Uterus (tissue), 7 donors: ENCODE data around the gene DUSP8.

DNA sequence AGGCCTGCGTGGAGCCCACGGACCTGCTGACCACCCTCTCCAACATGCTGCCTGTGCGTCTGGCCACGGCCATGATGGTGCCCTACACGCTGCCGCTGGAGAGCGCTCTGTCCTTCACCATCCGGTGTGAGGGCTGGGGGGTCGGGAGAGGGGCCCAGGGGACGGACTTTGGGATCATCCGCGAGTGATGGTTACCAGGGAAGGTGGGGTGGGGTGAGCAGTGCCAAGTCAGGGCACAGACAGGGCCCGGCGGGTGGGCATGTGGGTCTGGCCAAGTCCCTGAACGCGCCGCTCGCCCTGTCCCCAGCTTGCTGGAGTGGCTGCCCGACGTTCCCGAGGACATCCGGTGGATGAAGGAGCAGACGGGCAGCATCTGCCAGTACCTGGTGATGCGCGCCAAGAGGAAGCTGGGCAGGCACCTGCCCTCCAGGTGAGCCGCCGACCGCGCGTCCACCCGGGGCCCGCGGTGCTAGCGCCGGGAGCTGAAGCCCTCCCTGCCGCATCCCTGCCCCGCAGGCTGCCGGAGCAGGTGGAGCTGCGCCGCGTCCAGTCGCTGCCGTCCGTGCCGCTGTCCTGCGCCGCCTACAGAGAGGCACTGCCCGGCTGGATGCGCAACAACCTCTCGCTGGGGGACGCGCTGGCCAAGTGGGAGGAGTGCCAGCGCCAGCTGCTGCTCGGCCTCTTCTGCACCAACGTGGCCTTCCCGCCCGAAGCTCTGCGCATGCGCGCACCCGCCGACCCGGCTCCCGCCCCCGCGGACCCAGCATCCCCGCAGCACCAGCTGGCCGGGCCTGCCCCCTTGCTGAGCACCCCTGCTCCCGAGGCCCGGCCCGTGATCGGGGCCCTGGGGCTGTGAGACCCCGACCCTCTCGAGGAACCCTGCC is 3.5 kb upstream of the CRACR2B start:
- PRO-cap, 4 experiments: no peak in any of the 4 experiments
- RAMPAGE, long total RNA, 2 experiments: no peak in any of the 2 experiments
- RRBS: 75% methylated on average over 33 of the region's 74 CpGs

DNA sequence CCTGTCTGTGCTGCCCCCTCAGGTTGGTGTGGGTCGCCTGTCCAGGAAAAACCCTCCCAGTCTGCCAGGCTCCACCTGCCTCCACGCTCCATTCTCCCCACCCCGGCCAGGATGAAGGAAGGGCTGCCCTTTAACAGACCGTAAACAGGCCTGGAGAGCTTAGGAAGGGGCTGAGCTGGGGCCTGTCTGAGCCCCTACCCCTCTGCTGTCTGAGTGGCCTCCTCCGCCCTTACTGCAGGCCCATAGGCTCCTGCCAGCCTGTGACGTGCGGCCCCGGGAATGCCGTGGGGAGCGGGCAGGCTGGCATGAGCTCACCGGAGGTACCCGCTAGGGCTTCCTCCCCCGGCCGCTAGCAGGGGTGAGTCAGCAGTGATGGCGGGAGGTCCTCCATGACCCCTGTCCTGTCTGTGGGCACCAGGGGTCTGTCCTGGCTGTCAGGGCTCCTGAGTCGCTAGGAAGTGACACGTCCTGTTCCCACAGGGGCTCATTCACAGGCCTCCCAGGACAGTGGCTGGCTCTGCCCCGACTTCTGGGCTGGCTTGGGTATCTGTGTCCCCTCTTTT is 2.1 kb downstream of the CD151 start:
- PRO-cap, 4 experiments: peak in 4 of 4 experiments; most common plus-strand start position 361 of the sequence (in 3); most common minus-strand start position 215 of the sequence (in 4)
- RAMPAGE, long total RNA, 2 experiments: no peak in any of the 2 experiments
- RRBS: 9% methylated on average over 4 of the region's 18 CpGs

DNA sequence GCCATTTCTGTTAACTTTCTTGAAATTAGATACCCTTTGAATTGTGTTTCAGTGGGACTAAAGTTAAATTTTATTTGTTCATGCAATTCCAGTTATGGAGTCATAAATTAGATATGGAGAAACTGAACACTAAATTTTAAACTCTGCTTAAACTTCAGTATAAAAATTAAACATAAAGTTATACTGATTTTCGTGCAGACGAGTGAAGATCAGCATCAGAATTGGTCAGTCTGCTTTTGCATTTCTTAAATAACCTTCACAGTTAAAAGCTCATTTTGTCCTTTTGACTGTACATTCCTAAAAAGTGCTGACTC is 6.5 kb downstream of the AP2A2 start:
- PRO-cap, 4 experiments: no peak in any of the 4 experiments
- RAMPAGE, long total RNA, 2 experiments: no peak in any of the 2 experiments
- RRBS: no CpG with 5 or more reads among the region's 2 CpGs

DNA sequence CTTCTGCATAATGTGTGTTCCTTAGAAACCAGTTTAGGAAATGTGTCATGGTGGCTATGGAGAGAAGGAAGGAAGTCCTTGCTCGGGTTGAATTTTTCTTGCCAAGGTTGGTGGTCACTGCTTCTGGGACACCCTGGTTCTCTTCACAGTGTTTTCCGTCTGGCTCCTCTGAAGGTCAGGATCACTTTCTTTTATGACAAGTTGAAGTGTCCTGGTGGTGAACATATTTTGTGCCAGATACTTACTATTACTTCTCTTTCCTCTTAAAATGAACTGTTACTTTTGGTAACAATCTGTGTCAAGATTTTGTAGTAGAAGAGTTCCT is 6.9 kb downstream of the AP2A2 start:
- PRO-cap, 4 experiments: peak in 1 of 4 experiments; most common plus-strand start position 146 of the sequence (in 1)
- RAMPAGE, long total RNA, 2 experiments: no peak in any of the 2 experiments
- RRBS: no CpG with 5 or more reads among the region's 2 CpGs

DNA sequence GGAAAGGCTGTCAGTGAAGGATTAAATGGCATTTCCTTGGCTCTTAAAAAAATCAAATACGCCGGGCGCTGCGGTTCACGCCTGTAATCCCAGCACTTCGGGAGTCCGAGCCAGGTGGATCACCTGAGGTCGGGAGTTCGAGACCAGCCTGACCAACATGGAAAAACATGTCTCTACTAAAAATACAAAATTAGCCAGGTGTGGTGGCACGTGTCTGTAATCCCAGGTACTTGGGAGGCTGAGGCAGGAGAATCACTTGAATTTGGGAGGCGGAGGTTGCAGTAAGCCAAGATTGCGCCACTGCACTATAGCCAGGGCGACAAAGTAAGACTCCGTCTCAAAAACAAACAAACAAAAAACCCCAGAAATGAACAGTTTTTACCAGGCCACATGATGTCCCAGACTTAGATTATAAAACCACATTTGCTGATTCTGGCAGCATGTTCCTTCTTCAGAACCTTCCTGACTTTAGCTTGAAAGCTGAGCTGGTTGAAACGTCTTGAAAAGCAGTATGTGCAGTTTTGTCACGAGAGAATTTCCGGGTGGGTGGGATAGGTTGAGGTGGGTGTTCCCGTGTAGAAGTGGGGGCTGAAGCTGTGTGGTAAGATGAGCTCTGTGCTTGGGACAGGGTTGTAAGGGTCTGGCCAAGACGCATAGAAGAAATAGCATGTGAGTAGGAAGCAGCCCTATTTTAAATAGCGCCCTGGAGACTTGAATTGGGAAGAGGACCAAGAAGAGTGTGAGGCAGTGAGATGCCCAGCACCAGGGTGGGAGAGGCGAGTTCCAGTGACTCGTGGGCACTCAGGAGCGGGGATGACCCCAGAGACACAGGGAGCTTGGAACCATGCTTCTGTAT is 7.5 kb downstream of the AP2A2 start:
- PRO-cap, 4 experiments: no peak in any of the 4 experiments
- RAMPAGE, long total RNA, 2 experiments: no peak in any of the 2 experiments
- RRBS: no CpG with 5 or more reads among the region's 23 CpGs

- PRO-cap, 4 experiments: no peak in any of the 4 experiments
- RAMPAGE, long total RNA, 2 experiments: no peak in any of the 2 experiments
- RRBS: no CpG with 5 or more reads among the region's 32 CpGs
Measured at GRCh38 chr11:960685-961941, 35.4 kb downstream of the AP2A2 start.

DNA sequence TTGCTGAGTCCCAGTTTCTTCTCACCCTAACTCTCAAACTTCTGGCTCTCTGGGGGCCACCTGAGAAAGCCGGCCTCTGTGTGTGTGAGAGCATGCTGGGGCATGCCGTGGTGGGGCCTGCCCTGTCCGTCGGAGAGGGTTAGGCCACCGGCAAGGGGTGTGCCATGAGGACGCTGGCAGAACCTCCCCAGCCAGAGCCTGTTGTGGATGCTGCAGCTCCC is 43.8 kb downstream of the MUC6 start:
- PRO-cap, 4 experiments: no peak in any of the 4 experiments
- RAMPAGE, long total RNA, 2 experiments: no peak in any of the 2 experiments
- RRBS: no CpG with 5 or more reads among the region's 6 CpGs

GRCh38 chr11:1000052-1000367 is 36.5 kb downstream of the MUC6 start:
- PRO-cap, 4 experiments: no peak in any of the 4 experiments
- RAMPAGE, long total RNA, 2 experiments: no peak in any of the 2 experiments
- RRBS: no CpG with 5 or more reads among the region's 5 CpGs

- PRO-cap, 4 experiments: no peak in any of the 4 experiments
- RAMPAGE, long total RNA, 2 experiments: no peak in any of the 2 experiments
- RRBS: no CpG with 5 or more reads among the region's 8 CpGs
Measured at GRCh38 chr11:1112863-1113227, 44.9 kb upstream of the MUC5AC start.

GRCh38 chr11:1229562-1230013 is 6.7 kb downstream of the MUC5B start:
- PRO-cap, 4 experiments: no peak in any of the 4 experiments
- RAMPAGE, long total RNA, 2 experiments: no peak in any of the 2 experiments
- RRBS: 83% methylated on average over 1 of the region's 22 CpGs

- PRO-cap, 4 experiments: no peak in any of the 4 experiments
- RAMPAGE, long total RNA, 2 experiments: no peak in any of the 2 experiments
- RRBS: 26% methylated on average over 7 of the region's 33 CpGs
Measured at GRCh38 chr11:1349934-1350864, 39.5 kb upstream of the BRSK2 start.

DNA sequence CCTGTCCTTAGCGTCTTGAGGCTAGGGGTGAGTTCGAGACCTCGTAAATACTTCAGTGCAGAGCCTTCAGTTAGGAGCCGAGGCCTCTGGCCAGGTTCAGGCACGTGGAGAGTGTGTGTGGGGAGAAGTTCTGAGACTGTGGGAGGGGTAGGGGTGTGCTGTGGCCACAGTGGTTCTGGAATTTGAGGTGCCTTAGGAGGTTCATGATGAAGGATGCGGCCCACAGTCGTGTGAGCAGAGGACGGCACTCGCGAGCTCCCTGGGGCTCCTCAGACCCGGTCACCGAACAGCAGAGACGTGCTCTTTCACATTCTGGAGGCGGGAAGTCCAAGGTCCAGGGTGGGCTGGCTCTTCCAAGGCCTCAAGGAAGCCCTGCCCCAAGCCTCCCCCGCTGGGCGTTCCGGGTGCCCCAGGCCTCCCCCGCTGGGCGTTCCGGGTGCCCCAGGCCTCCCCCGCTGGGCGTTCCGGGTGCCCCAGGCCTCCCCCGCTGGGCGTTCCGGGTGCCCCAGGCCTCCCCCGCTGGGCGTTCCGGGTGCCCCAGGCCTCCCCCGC is 33.6 kb downstream of the BRSK2 start:
- PRO-cap, 4 experiments: no peak in any of the 4 experiments
- RAMPAGE, long total RNA, 2 experiments: no peak in any of the 2 experiments
- RRBS: 94% methylated on average over 3 of the region's 30 CpGs

GRCh38 chr11:1507628-1508083 is 21.1 kb upstream of the MOB2 start:
- PRO-cap, 4 experiments: peak in 1 of 4 experiments; most common minus-strand start chr11:1507897 (in 1)
- RAMPAGE, long total RNA, 2 experiments: no peak in any of the 2 experiments
- RRBS: 17% methylated on average over 2 of the region's 15 CpGs

DNA sequence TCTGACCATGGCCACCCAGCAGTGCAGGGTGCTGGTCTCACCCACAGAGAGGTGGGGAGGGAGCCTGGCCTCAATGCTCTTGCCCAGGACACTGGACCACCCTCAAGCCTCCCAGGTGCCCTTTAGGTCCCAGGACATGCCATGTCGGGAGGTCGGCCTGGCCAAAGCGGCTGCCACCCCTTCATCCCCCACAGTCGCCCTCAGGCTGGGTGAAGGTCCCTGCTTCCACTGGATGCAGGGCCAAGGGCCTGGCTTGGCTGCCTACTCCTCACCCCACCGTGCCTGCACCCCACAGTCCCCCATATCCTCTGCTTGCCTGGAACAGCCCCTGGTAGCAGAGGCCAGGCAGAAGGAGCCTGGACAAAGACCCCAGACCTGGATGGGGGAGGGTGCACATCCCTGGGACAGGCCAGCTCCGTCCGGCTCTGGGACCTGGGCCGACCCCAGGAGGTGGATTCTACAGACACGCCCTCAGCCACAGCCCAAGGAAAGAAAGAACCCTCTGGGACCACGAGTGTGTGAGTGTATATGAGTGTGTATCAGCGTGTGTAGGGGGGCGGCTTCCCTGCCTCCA is 9.2 kb downstream of the DUSP8 start:
- PRO-cap, 4 experiments: no peak in any of the 4 experiments
- RAMPAGE, long total RNA, 2 experiments: no peak in any of the 2 experiments
- RRBS: no CpG with 5 or more reads among the region's 12 CpGs

DNA sequence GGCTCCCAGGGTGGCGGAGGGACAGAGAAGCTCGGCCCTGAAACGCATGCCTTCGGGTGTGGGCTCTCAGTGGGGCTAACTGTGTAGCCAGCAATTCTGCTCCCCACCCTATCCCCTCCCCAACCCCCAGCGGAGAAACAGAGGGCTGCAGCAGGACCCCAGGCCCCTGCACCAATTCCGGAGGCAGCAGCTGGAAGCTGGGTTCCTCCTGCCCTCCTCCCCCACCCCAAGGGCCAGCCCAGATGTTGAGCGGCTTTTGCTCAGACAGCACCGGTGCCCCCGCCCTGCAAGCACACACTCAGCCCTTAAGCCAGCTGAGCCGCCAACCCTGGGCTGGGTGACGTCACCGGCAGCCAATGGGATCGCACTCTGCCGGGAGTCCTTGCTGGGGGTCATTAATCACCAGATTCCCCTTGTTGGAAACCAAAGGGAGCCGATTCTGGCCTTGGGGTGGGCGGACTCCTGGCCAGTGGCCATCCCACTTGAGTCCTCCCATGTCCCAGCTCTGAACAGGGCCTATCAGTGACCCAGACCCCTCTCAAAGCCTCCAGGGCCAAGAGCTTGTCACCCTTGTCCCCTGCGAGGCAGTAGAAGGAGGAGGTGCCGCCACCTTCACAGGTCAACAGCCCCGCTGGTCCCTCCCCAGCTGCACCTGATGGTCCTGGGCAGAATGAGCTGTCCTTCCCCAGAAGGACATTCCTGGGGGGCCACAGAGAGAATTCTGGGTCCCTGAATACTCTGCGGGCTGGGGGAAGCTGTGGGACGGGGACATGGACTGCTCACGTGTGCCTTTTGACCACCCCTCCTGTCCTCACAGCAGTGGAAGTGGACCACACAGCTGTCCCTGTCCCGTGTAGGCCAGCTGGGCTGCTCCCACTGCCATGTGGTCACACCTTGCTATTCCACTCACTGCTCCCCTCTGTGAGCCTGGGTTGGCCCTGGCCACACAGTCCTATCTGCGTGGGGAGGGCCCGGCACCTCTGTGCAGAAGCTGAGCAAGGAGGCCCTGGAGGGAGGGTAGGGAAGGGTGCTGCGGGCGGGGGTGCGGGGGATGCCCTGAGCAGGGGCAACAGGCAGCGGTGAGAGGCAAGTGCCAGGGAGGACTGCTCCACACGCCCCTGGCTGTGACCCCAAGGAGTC is 7.3 kb downstream of the DUSP8 start:
- PRO-cap, 4 experiments: peak in 4 of 4 experiments; most common plus-strand start position 426 of the sequence (in 1); most common minus-strand start position 300 of the sequence (in 3)
- RAMPAGE, long total RNA, 2 experiments: no peak in any of the 2 experiments
- RRBS: 19% methylated on average over 7 of the region's 30 CpGs

DNA sequence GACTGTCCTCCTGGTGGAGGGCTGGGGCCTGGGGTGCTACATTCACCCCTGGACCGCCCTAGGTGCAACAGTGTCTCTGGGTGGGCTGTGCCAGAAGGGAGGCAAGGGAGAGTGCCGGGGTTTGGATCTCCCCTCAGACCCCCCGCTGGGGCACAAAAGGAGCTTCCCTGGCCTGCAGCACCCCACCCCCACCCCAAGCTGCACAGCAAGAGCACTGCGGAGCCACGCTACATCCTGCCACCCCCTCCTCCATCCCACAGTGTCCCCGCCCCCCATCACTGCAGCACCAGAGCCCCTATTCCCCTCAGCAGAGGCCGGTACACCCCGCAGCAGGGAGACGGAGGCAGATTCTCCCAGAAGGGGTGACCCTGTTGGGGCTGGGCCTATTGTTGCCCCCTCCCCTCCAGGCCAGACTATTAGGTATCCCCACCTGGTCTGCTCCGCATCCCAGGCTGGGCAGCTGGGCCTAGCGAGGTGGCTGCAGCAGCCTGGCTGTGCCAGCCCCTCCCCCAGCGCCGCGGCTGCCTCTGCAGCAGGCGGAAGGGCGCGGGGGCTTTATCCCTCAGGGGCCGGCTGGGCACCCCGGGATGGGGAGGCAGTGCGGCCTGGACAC is 1.2 kb downstream of the DUSP8 start:
- PRO-cap, 4 experiments: peak in 4 of 4 experiments; most common plus-strand start position 307 of the sequence (in 4)
- RAMPAGE, long total RNA, 2 experiments: no peak in any of the 2 experiments
- RRBS: 4% methylated on average over 2 of the region's 20 CpGs

- PRO-cap, 4 experiments: peak in 4 of 4 experiments; most common plus-strand start chr11:1572379 (in 2); most common minus-strand start chr11:1572271 (in 4)
- RAMPAGE, long total RNA, 2 experiments: no peak in any of the 2 experiments
- RRBS: 1% methylated on average over 116 of the region's 186 CpGs
Measured at GRCh38 chr11:1571822-1572947, at the start of gene DUSP8. TSS of gene DUSP8 (minus strand) at chr11:1572271.

DNA sequence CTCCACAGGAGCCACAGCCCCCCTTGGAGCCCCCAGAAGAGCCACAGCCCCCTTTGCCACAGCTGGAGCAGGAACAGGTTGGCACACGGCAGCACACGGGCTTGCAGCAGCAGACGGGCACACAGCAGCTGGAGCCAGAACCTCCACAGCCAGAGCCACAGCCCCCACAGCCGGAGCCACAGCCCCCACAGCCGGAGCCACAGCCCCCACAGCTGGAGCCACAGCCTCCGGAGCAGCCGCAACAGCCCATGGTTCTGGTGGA is 152 bp downstream of the KRTAP5-1 start:
- PRO-cap, 4 experiments: no peak in any of the 4 experiments
- RAMPAGE, long total RNA, 2 experiments: no peak in any of the 2 experiments
- RRBS: 62% methylated on average over 1 of the region's 7 CpGs

DNA sequence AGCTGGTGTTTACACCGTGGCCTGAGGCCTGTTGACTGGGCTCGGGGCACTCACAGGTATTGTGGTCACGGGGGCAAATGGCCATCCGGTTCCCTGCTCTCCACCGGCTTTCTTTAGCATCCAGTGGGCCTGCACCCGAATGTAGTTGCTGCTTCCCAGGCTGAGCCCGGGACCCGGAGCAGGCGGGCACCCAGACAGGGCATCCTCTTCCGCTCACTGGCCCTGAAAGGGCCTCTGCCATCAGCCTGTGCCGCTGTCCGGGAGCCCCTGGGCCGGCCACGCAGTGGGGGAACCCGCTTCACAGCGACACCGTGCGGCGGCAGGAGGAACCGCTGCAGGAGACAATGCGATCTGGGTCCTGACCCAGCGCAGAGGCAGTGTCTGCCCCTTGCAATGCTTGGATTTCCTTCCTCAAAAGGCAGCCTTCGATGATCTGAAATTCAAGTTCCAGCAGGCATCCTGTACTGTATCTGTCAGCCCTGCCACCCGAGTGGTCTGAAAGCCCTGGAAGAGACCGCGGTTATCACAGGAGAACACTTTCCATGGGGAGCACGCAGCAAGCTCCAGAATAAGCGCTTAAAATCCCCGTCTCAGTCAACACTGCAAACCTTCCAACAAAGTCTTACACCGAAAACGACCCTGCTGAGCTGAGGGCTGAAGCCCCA is 768 bp upstream of the KRTAP5-5 start:
- PRO-cap, 4 experiments: no peak in any of the 4 experiments
- RAMPAGE, long total RNA, 2 experiments: no peak in any of the 2 experiments
- RRBS: 24% methylated on average over 7 of the region's 31 CpGs

DNA sequence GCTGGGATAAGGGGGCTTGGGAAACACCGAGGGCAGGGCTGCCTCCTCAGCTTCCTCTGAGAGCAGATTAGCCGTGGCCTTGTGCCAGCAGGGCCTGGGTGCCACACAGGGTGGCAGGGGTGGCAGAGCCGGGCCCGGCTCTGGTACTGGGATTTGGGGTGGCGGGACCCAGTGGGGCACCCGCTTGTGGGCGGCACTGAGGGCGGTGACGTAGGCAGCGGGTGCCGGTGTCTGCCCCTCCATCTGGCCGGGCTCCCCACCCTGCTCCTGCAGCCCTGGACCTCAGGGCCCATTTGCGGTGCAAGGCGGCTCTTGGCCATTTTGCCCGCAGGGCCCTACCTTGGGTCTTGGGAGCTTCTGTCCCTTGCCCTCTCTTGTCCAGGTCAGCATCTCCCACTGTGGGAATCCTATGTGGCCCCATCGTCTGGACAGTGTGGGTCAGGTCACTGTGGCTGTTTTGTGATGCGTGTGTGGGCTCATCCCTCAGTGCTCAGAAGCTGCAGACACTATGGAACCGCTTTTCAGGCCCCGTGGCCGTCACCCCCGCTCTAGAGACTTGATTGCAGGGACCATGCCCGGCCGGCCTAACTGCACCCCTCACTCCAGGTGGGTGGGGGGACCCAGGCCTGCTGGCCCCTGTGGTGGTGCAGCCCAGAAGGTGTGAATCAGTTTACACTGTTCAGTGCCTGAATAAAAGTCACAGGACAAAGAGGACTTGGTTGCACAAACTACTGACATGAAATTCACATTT is 29.7 kb upstream of the KRTAP5-6 start:
- PRO-cap, 4 experiments: no peak in any of the 4 experiments
- RAMPAGE, long total RNA, 2 experiments: no peak in any of the 2 experiments
- RRBS: 90% methylated on average over 2 of the region's 23 CpGs